Mononuclear cell (primary cell): ENCODE measurements around a stretch of chr6.

GRCh38 chr6:143097924-143098564 lies 37.4 kb downstream of the AIG1 start:
- RRBS, result no CpG with 5 or more reads among the region's 3 CpGs

- RRBS, result no CpG with 5 or more reads among the region's 1 CpG
Measured at GRCh38 chr6:143181525-143181936, 120.8 kb downstream of the AIG1 start.

DNA sequence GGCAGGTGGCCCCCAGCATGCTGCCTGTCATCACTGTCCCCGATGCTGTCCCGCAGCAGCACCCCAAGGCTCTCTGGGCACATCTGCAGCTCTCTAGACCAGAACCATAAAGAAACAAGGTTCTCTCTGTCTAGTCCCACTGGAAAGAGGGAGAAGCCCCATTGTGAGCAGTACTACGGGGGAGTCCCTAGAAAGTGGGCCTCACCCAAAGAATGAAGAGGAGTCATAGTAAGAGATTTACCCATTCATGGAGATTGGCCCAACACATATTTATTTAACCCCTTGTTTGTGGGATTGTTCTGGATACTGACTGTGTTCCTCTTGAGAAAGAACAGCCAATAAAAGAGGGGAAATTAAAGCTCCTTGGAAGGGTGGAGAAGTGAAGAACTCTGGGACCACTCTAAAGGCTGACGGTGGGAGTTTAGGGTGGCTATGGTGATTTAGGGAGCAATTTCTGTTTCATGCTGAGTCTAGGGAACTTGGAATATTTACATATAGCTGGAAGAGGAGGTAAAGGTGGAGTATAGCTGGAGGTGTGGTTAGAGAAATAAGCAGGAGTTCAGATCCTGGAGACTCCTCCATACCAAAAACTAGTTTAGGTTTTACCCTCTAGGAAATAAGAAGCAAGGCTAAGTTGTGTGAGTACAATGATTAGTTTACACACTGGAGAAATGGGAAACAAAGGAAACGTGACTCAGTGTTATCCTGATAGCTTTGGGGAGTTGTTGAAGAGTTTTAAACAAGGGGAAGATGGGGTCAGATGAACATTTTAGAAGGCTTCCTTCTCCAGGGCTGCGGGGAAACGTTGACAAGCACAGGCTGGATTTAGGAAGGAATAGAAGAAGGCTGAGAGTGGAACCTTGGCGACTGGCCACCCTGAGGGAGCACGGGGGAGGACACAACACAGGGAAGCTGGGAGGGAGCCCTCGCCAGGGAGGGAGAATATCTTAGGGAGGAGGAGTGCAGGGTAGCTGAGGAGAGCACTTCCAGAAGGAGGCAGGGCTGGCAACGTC lies 134.4 kb downstream of the AIG1 start:
- RRBS, result no CpG with 5 or more reads among the region's 11 CpGs

- RRBS, result no CpG with 5 or more reads among the region's 3 CpGs
Measured at GRCh38 chr6:143516593-143517139, 5.1 kb upstream of the FUCA2 start.

GRCh38 chr6:143532679-143532968 lies 21.1 kb upstream of the FUCA2 start:
- RRBS, result no CpG with 5 or more reads among the region's 3 CpGs

GRCh38 chr6:143566958-143567405 lies 55.5 kb upstream of the FUCA2 start:
- RRBS, result no CpG with 5 or more reads among the region's 9 CpGs

DNA sequence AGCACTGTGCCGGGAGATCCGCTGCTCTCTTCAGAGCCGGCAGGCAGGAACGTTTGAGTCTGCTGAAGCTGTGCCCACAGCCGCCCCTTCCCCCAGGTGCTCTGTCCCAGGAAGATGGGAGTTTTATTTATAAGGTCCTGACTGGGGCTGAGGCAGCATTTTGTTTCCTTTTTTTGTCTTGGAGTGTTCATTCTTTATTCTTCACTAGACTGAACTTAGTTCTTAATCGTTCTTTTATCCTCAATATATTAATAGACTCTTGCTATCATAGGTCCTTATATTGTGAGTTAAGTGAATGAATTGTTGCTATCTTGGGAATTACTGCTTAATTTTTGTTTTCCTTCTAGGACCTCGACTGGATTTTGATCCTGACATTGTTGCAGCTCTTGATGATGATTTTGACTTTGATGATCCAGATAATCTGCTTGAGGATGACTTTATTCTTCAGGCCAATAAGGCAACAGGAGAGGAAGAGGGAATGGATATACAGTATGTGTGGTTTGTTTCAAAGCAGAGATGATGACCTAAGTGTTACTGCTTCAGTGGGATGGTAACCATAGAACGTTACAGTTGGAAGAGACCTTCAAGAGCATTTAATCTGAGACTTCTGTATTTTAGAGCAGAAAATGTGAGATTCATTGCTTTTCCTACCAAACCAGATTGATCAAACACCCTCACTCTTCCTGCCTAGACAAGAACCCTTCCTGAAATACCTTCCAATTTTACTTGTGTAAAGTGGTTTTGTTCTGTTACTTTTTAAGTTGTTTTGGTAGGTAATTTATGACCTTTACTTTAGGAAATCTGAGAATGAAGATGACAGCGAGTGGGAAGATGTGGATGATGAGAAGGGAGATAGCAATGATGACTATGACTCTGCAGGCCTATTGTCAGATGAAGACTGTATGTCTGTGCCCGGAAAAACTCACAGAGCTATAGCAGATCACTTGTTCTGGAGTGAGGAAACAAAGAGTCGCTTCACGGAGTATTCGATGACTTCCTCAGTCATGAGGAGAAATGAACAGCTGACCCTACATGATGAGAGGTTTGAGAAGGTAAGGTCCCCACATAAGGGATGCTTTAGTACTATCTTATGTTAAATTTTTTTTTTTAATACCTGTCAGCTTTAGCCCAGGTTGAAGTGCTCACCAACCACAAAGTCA lies 6.9 kb upstream of the ZC2HC1B start:
- RRBS, result no CpG with 5 or more reads among the region's 13 CpGs

DNA sequence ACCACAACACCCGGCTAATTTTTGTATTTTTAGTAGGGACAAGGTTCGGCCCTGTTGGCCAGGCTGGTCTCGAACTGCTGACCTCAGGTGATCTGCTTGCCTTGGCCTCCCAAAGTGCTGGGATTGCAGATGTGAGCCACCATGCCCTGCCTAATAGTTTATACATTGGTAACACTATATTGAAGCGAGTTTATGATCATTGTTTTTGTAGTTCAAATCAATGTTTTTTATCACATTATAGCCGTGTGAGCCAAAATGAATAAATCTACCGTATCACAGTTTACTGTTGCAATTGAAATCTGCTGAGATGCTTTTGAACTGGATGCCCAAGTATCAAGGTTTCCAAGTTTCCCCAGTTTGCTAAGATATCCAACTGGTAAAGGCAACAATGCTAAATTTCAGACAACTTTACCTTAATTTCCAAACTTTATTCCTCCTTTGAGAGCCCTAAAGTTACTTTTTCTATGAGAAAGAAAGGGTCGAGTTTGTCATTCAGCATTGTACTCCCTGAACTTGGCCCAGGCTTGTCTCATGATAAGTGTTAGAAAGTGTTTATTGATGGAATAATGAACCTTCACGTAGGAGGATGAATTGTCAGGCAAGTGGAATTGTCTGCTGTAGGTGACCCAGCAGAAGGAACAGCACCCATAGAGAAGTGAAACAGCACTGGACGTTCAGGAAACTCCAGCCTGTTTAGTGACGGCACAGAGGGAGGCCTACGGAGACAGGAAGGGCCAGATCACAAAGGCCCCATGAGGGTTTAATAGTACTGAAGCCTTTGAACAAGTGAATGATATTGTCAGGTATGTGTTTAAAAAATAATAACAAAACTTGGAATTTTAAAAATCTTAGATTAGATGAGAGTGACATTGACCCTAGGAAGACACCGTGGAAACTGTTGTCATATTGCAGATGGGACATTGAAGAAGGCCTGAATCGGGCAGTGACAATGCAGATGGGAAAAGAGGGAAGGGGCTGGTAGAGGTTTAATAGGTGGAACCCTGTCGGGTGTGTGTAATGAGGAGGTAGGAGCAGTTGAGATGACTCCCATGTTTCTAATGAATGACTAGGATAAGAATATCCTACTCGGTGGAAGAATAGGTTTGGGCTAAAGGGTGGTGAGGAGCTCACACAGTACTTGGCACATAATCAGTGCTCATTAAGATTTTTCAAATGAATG lies 2.9 kb downstream of the STX11 start:
- RRBS, result no CpG with 5 or more reads among the region's 15 CpGs

- RRBS, result no CpG with 5 or more reads among the region's 5 CpGs
Measured at GRCh38 chr6:144154625-144155286, 4.4 kb downstream of the STX11 start.

DNA sequence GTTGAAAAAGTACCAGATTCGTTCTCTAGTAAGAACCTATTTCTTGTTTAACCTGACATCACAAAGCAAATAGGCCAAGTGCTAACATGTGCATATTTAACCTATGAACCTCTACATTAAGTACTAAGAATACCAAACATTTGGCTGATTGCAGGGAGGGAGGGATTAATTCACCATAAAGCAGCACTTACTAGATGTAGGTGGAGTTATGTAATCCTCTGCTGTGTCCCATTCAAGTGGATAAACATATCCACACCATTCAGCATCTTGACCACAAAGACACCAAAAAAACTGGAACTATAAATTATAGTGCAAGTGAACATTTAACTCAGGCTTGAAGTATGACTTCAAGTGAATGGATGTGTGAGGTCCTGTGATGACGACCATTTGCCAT lies 10.2 kb downstream of the STX11 start:
- RRBS, result no CpG with 5 or more reads among the region's 2 CpGs

DNA sequence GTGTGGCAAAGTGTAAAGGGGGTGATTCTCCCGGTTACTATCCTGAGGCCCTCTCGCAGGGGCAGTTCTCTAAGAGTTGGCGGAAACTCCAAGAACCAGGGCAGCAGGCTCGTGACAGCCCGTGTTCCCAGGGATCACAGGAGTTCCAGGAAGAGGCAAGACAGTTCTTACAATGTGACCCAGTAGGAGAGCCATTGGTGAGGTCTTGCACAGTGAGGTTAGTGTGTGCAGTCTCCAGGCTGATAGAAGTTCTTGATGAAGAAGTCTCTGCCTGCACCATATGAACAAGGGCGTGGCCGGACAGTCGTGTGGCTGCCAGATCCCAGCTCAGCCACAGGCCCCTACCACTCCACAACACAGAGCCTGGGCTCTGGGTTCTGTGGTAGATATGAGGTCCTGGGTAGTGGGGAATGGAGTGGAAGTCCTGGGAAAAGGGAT lies 65.0 kb downstream of the STX11 start:
- RRBS, result 69% methylated on average over 1 of the region's 8 CpGs

GRCh38 chr6:144304103-144304723 lies 19.1 kb downstream of the UTRN start:
- RRBS, result no CpG with 5 or more reads among the region's 4 CpGs

DNA sequence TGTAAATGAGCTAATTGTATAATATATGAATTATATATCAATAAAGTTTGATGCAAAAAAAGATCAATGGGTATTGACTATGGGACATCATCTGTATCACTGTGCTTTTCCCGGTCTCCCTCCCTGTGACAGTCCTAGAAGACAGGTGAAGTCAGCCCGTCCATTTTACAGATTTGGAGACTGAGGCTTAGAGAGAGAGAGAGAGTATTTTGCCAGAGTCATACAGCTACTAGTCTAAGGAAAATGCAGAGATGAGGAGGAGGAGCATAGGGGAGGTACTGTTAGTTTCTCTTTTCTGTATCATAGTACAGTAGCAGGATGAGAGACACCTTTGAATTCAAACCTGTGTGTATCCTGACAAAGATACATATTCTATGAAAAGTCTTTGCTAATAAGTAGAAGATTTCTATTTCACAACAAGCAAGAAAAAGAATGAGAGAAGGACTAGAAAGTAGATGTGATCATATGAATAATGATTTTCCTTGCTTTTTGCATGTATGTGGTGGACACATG lies 57.7 kb downstream of the UTRN start:
- RRBS, result no CpG with 5 or more reads among the region's 2 CpGs

GRCh38 chr6:144364602-144365040 lies 79.5 kb downstream of the UTRN start:
- RRBS, result no CpG with 5 or more reads among the region's 3 CpGs

DNA sequence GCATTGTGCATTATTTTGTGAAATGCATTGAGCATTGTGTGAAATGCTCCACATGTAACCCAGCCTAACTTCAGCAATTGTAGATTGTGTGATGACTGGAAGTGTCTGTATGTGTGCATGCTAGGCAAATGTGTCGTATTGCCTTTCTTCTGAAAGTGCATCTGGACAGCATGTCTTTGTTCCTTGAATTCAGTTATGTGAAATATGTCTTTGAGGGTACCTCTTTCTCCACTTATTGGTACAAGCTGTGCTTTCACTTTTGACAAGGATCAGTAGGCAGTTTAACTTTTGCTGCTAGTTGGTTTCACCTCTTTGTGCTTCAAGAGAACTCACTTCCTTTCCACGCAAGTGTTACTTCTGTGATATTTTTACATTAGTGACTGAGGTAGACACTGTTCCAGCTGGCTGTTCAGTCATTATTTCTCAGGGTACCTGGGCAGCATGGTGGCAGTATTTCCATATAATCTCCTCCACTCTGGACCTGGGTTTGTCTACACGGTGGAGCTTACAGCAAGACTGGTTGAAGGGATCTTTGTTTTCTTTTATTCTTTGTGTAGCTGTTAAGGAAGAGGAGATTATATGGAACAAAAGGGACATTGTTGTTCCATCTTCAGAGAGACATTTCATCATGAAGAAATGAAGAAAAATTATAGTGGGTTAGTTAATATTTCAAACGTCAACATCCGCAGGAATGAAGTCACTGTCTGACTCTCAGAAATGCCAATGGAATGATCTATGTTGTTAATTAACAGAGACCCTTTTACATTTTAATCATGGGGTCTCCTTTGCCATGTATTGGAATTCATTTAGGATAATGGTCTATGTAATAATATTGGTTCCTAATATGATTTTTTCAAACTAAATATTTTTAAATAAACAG lies 175.4 kb downstream of the UTRN start:
- RRBS, result no CpG with 5 or more reads among the region's 5 CpGs

- RRBS, result no CpG with 5 or more reads among the region's 4 CpGs
Measured at GRCh38 chr6:144680425-144681218, 395.5 kb downstream of the UTRN start.

DNA sequence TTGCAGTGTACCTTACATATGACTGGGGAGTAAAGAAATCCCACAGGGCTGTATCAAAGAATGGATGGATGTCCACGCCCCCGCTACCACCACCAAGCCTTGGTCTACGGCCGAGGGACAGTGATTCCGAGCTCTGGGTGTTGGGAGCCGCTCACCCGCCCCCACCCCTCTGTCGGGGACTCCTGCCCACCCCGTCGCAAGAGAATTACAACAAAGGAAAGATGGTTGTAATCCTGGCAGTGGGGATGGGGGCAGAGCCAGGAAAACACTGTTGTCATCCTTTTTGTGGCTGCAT lies 817 bp upstream of the FBXO30 start:
- RRBS, result no CpG with 5 or more reads among the region's 10 CpGs

GRCh38 chr6:146027501-146027760 lies 1.4 kb upstream of the GRM1 start:
- RRBS, result 18% methylated on average over 1 of the region's 9 CpGs

DNA sequence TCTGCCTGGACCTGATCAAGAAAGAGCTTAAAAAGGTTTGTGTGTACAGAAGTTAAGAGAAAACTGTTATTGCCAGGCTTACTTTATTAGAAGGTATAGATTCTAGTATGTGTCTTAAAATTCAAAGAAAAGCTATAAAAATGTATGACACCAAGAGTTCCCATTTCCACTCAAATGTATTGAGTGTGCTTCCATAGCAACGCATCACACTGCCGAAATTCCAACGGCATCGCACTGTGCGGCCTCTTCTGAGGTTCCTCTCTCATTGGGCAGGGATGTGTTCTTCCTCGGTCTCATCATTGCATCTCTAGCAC lies 171.4 kb downstream of the ADGB start:
- RRBS, result no CpG with 5 or more reads among the region's 6 CpGs

DNA sequence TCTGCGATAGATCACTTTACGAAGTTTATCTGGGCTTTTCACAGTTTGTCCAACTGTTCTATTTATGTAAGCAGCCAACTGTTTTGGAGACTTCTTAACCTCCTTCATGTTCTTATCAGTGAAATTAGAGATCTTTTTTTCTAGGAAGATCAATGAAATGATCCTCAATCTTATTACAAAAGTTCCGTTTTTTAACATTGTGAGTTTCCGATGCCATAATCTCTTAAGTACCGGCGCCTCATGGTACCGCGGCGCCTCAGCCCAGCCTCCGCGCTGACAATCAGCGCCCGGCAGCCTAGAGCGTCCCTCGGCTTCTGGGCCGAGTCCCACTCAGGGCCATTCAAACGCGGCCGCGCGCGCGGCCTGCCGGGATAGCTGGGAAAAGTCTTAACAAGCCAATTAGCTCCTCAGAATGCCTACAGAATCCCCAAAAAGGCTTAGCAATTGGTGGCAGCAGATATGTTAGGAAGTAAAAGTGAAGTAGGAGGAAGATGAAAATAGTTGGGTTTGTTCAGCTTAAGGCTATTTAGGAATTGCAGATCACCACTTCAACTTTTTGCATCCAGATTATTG lies 204.8 kb downstream of the ADGB start:
- RRBS, result no CpG with 5 or more reads among the region's 24 CpGs